Measurements from ENCODE around the genes HCN2 and POLRMT.

- PRO-cap, result no peak
Measured at GRCh38 chr19:306354-306733, 15.1 kb upstream of the PLPP2 start.

GRCh38 chr19:426989-427746 lies 18.2 kb upstream of the C2CD4C start:
- PRO-cap, result no peak

- PRO-cap, result no peak
Measured at GRCh38 chr19:461508-462310, 876 bp upstream of the SHC2 start.

- PRO-cap, result no peak
Measured at GRCh38 chr19:508598-509175, 1.4 kb downstream of the TPGS1 start.

- PRO-cap, result no peak
Measured at GRCh38 chr19:518238-518745, 11.0 kb downstream of the TPGS1 start.

DNA sequence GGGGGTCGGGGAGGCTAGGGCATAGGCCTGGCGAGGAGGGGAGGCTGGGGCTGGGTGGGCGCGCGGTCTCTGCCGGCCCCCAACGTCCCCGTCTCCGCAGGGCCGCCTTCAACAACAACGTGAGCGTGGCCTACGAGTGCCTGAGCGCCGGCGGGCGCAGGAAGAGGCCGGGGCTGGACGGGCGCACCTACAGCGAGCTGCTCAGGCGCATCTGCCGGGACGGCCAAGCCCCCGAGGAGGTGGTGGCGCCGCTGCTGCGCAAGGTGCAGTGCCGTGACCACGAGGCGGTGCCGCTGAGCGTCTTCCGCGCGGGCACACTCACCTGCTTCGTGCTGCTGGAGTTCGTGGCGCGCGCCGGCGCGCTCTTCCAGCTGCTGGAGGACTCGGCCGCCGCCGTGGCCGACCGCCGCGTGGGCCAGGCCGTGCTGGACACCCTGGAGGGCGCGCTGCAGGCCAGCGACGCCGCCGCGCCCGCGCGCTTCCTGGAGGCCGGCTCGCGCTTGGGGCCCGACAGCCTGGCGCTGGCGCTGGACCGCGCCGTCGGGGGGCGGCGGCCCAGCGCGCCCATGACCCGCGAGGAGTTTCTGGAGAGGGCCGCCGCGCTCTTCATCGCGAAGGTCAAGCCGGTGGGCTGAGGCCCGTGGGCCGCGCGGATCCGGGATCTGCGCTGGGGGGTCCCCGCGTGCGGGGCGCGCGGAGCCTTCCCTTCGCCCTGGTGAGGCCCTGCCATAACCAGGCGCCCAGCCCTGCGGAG lies 11.7 kb downstream of the TPGS1 start:
- PRO-cap, result no peak

DNA sequence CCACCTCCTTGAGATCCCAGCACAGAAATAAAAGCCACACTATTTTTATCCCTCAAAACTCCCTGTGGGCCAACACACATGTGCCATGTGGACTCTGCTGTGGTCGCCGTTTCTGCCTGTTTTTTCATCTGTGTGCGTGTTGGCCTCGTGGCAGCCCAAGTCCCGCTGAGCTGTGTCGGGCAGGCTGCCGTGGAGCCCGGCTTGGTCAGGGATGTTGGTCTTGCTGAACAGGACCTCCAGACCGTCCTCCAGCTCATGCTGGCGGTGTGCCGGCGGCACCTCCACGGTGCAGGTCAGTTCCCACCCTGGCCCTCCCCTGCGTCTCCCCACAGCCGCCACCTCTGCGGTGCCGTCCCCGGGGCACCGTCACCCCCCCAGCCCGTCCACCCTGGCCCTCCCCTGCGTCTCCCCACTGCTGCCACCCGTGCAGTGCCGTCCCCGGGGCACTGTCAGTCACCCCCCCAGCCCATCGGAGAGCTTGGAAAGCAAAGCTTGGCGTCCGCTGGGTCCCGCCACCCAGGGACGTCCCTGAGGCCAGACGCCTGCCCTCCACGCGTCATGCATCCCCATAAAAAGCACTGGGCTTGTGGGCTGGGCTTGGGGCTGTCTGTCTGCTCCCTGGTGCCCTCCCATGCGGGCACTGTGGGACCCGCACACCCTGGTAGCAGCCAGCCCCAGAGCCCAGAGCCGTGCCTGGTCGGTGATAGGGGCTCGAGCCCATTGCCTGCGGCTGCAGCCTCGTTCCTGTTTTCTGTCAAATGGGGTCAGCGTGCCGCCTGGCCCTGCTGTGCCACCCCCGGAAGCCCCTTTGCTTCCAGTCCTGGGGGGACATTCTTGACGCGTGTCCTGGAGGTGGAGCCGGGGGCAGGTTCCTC lies 4.6 kb upstream of the GZMM start:
- PRO-cap, result no peak

DNA sequence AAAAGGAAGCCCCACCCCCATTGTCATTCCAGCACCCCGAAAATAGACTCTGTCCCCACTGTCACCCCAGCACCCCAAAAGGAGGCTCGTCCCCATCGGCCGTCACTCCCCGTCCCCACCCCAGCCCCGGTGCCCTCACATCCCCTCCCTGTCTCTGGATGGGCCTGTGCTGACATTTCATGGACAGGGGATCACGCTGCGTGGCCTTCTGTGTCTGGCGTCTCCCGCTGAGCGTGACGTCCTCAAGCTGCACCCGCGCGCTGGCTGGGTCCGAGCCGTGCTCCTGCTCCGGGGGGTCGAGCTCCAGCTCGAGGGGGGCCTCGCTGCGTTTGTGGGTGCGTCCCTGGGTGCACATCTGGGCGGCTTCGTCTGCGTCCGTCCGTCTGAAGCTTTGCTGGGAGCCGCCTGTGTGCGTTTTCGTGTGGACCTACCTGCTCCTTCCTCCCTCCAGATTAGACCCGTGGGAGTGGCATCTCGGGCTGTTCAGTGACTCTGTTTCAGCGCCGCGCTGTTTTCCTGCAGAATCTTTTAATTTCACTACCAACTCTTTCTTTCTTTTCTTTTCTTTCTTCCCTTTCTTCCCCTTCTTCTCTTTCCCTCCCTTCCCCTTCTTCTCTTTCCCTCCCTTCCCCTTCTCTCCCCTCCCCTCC lies 7.3 kb downstream of the GZMM start:
- PRO-cap, result no peak

DNA sequence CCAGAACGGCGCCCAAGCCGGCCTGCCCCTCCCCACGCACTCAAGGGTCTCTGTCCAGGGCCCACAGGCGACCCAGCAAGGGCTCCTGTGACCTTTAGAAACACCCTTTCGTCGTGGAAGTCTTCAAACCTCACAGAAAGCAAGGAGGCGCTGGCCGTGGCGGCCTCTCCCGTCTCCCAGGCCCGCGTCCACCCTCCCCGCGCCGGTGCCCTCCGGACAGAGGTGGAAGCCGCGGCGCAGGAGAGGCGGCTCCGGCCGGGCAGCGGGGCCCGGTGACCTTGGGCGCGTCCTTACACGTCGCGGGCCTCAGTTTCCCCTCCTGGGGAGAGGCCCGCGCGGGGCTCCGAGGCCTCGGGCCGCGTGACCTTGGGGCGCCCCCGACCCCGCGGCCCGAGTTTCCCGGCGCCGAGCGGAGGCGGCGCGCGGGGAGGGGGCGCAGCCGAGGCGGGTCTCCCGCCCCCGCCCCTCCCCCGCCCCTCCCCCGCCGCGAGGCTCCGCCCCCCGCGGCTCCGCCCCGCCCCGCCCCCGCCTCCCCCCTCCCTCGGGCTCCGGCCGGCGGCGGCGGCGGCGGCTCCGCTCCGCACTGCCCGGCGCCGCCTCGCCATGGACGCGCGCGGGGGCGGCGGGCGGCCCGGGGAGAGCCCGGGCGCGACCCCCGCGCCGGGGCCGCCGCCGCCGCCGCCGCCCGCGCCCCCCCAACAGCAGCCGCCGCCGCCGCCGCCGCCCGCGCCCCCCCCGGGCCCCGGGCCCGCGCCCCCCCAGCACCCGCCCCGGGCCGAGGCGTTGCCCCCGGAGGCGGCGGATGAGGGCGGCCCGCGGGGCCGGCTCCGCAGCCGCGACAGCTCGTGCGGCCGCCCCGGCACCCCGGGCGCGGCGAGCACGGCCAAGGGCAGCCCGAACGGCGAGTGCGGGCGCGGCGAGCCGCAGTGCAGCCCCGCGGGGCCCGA lies at the start of gene HCN2:
Gene HCN2 (plus strand): TSS at position 539 of the 947 bp plus-strand sequence.
- PRO-cap, result unidirectional peak, plus-strand start at position 538 of the sequence

DNA sequence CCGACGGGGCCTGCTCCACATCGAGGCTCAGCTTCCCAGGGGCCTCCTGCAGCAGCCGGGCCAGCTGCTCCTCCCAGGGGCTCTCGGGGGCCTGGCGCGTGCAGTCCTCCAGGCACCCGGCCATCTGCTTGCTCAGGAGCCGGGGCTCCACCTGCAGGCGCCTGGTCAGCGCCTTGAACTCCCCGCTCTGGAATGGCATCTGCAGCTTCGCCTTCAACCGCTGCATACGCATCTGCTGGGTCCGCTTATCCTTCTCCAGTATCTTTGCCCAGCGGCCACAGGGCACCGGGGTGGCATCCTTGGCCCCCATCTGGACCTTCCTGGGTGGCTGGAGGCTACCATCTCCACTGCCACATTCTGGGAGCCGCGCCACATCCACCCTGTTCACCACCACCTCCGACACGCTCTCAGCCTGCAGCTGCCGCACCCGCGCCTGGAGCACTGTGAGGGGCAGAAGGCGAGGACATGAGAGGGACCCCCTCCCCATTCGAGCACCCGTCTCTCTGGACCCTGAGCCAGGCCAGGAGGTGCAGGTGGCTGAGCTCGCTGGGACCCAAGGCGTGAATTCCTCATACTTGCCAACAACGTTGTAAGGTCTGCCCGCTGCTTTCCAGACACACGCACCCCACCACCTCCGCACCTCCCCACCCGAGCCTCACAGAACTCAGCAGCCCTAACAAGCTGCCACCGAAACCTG lies 3.5 kb downstream of the POLRMT start:
- PRO-cap, result no peak

DNA sequence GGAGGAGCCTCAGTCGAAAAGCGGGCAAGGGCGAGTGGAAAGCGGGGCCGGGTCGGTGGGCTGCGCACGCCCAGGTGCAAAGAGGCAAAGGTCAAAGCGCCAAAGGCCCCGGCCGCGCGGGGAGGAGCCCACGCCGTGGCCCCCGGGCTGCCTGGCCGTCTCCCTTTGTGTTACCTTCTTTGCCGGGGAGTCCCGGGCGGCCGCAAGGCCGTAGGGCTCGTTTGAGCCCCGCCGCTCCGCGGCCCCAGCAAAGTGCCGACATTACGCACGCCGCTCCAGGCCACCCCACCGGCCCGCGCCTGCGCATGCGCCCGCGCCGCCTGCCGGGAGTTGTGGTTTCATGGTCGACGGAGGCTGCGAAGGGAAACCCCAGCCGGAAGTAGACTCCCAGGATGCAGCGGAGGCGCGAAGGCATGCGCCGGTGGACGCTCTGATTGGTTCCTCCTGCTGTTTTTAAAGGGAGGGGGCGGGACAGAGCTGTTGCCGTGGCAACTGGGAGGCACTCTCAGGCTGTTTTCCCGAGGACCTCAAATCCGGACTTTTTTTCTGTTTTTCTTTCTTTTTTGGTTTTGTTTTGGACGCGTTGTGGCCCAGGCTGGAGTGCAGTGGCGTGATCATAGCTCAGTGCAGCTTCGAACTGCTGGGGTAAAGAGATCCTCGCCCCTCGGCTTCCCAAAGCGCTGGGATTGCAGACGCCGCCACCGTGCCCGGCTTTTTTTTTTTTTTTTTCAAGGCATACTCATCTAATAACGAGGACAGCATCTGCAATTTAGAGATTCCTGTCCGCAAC lies at the start of gene POLRMT:
Gene POLRMT (minus strand): TSS at position 287 of the 790 bp plus-strand sequence.
- PRO-cap, result bidirectional peak, plus-strand start at position 572 of the sequence, minus-strand start at position 301 of the sequence

DNA sequence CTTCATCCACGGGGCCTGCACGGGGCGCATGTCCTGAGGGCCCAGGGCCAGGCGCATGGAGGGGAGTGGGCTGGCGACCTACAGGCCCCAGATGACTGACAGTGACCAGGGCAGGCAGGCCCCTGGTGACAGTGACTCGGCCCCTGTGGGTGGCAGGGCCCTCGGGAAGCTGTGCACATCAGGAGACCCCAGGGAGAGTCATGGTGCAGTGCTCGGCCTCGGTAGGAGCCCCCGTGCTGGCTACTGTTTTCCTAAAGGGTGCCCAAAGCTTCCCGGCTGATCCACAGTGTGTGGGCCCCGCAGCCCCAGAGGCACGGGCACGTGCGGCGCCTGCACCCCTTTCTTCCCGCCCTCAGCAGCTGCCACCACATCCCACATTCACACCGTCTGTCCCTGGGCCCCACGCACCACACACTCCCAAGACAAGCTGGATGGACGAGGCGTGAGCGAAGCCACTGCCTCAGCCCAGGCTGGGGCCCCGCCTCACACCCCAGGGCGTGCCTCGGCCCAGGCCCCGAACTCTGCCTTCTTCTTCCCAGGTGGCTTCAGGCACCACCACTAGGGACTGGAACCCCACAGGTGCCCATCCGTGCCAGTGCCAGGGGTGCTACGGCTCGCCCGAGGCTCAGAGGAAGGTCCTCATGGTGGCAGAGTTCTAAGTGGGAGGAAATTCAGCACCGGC lies 4.6 kb downstream of the RNF126 start:
- PRO-cap, result no peak

- PRO-cap, result no peak
Measured at GRCh38 chr19:710743-711287, 2.1 kb downstream of the PALM start.

DNA sequence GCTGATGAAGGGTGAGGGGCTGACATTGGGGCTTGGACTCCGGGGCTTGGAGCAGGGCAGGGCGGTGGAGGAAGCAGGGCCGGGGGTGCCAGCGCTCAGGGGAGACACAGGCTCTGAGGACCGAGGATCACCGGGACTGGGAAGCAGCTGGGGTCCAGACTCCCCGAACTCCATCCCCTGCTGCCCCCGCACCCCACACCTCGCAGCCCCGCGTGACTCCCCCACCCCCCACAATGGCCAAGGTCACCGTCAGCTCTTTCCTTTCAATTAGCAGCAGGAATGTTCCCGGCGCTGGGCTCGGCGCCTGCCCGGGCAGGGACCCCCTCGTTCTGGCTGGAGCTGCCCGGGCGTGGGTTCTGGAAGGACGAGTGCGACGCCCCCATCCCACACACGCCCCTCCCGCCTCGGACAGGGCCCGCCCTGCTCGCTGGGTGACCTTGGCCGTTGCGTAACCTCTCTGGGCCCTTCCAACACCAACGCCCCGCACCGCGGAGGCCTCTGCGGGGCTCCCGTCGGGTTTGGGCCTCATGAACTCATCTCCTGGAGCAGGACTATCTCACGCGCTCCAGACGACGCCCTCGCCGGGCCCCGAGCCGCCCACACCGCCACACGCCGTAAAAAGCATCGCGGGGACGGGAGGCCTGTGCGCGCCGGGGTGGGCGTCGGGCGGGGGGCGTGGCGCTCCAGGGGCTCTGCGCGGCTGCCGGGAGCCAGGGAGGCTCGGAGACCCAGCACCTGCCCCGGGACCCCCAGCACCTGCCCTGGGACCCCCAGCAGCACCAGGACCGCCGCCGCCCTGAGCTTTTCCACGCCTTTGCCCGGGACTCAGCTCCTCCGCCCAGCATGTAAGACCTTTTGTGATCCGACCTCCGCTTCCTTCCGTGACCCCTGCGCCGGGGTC lies 10.3 kb downstream of the PALM start:
- PRO-cap, result no peak

- PRO-cap, result no peak
Measured at GRCh38 chr19:764995-765666, 14.2 kb downstream of the MISP start.

DNA sequence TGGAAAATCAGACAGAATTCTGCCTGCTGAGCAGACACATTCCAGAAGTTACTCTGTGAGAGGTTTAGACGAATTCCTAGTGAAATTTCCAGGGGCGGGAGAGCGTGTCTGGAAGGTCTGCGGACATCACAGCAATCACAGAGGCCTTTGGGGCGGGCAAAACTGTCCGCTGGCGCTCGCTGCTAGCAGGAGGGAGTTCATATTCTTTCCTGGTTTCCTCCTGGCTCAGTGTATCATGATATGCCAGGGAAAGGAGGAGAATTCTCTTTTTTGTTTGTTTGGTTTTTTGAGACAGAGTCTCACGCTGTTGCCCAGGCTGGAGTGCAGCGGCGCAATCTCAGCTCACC lies 17.6 kb downstream of the MISP start:
- PRO-cap, result no peak

DNA sequence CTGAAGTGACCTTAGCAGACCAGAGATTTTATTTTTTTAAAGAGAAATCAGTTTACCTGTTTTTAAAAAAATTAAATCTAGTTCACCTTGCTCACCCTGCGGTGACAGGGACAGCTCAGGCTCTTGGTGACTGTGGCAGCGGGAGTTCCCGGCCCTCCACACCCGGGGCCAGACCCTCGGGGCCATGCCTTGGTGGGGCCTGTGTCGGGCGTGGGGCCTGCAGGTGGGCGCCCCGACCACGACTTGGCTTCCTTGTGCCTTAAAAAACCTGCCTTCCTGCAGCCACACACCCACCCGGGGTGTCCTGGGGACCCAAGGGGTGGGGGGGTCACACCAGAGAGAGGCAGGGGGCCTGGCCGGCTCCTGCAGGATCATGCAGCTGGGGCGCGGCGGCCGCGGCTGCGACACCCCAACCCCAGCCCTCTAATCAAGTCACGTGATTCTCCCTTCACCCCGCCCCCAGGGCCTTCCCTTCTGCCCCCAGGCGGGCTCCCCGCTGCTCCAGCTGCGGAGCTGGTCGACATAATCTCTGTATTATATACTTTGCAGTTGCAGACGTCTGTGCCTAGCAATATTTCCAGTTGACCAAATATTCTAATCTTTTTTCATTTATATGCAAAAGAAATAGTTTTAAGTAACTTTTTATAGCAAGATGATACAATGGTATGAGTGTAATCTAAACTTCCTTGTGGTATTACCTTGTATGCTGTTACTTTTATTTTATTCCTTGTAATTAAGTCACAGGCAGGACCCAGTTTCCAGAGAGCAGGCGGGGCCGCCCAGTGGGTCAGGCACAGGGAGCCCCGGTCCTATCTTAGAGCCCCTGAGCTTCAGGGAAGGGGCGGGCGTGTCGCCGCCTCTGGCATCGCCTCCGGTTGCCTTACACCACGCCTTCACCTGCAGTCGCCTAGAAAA lies 10.6 kb downstream of the PLPPR3 start:
- PRO-cap, result no peak

DNA sequence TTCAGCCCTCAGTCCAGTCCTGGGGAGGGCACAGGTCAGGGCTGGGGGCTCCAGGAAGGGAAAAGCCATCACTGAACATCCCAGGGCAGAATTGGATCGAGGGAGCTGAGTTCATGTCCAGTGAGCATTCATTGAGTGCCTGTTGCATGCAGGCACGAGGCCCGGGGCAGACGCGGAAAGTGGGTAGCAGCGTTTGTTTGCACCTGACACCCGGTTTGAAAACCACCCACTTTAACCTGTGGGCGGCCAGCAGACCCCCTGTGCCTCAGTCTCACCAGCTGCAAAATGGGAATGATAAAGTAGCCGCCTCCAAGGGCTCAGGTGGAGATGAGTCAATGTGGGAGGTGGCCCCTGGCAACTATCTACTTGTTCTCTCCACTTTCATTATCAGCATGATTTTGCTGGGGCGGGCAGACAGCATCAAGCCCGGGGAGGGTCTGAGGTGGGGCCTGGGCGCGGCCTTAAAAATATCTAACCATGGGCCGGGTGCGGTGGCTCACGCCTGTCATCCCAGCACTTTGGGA lies 4.1 kb downstream of the PLPPR3 start:
- PRO-cap, result no peak

DNA sequence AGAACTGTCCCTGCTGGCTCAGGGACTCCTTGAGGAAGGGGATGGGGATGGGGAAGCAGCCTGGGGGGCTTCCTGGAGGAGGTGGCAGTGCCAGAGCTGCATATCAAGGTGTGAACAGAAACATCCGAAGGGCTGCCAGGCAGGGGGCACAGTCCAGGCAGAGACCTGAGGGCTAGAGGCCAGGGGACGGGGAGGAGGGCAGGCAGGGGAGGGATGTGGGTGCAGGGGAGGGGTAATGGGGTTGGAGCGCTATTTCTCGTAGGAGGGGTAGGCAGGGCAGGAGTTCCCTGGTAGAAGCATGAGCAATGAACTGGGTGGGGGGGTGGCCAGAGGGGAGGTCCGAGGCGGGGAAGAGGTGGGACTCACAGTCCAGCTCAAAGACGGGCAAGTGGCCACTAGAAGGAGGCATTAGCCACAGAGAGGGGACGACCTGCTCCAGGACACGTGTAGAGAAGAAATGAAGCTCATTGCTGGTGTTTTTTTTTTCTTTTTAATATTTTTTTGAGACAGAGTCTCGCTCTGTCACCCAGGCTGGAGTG lies 3.5 kb upstream of the ELANE start:
- PRO-cap, result no peak

GRCh38 chr19:870530-870917 lies 11.1 kb downstream of the CFD start:
- PRO-cap, result no peak